ENCODE measurements around a stretch of chr16.

GRCh38 chr16:71594063-71594498, 17.2 kb upstream of the TAT start:
- RRBS, result no CpG with 5 or more reads among the region's 4 CpGs

DNA sequence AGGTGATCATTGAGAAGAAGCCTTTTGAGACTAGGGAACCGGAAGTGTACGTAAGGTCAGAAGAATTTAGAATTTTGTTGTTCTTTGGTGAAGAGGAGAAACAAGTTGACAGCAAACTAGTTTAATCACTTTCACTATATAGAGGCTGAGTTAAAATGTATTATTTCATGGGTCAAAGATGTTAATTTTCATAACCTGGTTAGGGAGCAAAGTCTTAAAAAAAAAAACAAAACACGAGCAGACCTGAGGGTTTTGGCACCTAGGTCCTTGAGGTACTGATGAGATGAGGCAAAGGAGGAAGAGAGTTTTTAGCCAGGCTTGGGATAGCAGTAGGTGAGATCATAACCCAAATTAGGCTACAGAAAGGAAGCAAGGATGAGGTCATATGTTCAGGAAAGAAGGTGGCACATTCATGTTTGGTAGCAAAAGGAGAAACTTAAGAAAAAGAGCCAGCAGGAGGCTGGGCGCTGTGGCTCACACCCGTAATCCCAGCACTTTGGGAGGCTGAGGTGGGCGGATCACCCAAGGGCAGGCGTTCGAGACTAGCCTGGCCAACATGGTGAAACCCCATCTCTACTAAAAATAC, 2.8 kb downstream of the ATXN1L start:
- RRBS, result no CpG with 5 or more reads among the region's 8 CpGs

- RRBS, result no CpG with 5 or more reads among the region's 4 CpGs
Observed at GRCh38 chr16:71882775-71883142, 1.2 kb downstream of the ZNF821 start.

DNA sequence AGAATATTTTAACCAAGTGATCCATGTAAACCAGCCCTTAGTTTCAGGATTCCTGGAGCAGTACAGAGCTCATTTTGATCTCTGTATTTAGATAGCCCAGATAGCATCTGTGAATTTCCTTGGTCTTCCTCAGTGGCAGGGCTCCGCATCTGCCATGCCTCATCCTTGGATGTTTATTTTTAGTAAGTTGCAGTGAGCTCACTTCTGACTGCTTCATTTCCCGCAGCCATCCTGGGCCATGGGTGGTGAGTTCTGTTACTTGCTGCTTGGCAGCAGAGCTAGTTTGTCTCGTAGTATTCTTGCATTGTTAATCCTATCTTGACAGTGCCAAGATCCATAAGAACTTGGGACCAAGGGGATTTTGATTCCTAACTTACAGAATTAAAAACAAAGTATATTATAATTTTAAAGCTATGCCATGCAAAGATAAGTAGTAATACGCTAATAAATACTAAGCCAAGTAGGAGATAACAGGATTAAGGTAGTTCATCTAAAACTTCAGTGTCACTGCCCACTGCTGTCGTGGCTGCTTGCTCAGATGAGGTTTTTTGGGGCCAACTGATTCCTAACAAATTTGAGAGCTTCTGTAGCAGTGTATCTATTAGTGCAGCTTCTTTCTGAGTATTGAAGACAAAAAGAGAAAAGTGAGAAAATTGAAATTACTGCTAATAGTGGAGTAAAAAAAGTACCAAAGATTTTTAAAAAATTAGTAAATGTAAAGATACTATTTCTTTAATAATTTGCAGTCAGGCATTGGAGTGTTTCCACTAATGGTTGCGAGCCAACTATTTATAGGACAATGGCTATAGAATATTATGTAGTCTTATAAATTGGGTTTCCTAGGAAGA, 34.0 kb downstream of the IST1 start:
- RRBS, result no CpG with 5 or more reads among the region's 6 CpGs

DNA sequence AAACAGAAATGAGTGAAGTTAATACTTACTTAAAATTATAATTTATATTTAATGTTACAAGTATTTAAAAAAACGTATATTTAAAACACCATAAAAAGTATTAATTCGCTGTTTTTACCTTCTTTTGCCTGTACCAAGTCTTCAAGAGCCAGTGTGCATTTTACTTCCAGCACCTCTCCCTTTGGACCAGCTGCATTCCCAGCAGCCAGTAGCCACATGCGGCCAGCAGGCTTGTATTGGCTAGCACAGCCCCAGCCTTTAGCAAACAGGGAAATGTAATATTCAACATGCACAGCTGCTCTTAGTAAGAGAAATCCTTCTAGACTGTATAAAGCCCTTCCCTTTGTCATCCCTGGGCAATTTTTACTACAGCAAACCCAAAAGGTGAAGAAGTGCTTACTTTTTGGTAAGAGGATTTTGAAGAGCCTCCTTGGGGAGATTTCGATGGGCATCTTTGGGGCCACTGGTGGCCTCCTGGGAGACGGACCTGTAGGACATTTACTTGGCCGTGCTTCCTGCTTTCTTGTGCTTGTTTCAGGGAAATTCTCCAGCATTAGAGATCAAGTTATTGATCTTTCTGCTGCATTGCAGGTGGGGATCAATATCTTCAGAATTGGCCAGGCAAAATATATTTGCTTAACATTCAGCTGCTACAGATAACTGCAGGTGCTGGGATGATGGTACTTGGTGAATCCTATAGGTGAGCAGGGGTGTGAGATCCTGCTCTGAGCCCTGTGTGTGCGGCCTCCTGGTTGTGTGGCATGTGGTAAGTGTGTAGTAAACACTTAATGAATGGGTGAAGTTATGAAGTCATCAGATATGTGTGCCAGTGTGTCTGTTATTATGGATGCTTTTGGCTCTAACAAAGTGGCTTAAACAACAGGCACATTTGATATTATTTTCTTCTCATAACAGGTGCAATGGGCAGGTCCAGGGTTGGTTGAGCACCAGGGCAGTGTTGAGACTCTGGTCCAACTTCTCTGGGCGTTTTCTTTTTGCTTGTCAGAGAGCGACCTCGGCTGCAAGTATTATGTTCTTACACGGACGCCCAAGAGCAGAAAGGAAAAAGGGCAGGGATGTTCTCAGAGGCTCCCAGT, 6.9 kb downstream of the DHODH start:
- RRBS, result no CpG with 5 or more reads among the region's 12 CpGs

DNA sequence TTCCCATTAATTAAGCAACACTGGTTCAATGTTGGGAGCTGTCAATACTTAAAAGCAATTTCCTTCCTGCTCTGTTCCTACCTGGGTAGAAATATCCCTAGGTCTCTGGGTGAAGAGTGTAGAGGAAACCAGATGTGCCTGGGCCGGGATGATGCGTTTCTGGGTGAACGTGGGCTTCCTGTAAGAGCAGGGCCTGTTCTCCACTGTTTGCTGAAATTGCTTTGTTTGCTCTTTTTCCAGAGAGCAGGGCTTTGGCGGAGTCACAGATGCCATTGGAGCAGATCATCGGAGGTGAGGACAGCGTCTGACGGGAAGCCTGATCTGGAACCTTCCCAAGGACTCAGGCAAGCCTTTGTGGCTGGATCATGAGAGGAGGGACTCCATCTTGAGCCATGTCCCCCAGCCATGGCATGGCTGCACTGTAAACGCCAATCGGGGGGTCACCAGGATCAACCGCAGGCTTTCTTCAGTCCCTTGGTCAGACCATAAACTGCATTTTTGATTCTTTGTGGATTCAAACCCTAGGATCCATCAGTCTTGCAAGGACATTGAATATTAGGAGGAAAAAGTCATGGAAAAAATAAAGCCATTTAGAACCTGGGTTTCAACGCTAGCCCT, 15.5 kb downstream of the DHODH start:
- RRBS, result no CpG with 5 or more reads among the region's 11 CpGs

DNA sequence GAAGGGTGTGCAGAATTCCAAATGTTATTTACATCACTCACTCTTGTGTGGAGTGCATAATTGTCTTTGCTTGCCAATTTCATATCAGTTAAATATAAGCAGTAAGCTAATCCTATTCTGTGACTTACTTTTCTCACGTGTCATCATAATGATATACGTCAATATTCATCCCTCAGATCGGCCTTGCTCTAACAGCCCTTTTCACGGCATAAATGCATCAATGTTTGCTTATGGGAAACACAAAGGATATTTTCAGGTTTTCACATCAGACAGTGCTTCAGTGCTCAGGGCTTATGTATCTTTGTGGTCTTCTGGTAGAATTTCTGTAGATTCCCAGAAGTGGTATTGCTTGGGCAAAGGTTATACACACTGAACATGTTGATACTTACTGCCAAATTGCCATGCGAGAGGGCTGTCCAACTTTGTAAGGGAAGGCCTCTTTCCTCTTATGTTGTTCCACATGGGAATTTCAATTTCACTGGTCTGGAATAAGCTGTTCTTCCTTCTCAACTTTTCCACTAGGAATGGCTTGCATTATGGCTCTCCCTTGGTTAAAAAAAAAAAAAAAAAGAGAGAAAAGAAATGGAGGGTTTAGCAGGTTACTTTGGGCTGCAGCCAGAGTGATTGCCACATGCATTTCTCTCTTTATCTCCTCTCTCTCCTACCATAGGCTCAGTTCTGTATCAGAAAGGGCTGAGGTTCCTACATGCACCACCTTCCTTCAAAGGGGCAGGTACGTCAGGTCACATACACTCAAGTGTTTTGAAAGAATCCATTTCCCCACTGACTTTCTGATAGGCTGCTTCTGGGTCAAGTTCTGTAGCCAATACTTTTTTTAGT, 19.2 kb downstream of the DHODH start:
- RRBS, result no CpG with 5 or more reads among the region's 6 CpGs

DNA sequence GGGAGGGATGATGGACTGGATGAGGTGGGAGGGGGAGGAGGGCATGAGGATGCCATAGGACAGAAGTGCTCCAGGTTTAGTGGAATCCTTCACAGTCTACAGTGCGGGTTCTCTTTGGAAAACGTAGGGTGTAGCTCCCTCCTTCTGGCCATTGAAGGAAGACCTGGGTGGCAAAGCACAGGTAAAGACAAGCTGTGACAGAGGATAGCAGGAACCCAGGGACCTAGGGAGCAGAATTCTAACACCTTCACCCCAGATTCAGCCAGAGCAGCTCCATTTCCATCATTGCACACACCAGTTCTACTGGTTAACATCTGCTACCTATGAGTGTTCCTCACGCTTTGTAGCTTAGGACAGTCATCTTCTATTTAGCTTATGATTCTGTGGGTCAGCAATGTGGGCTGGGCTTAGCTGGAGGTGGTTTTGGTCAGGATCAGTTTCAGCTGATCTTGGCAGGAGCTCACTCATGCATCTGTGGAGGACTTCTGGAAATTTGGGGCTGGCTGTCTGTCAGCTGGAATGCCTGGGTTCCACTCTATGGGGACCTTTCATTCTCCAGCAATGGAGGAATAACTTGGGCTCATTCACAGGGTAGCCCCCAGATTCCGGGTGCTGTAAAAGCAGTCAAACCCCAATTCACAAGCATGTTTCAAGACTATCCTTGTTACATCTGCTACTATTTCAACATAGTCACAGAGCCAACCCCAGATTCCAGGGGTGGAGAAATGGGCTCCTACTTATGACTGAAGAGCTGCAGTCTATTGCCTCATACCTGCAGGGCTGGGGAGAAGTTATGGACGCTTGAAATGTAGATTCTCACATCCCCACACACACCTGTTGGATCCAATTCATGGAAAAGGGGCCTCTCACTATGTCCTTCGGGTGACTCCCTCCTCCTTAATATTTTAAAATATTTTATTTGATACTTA, 3.5 kb upstream of the HP start:
- RRBS, result no CpG with 5 or more reads among the region's 6 CpGs

DNA sequence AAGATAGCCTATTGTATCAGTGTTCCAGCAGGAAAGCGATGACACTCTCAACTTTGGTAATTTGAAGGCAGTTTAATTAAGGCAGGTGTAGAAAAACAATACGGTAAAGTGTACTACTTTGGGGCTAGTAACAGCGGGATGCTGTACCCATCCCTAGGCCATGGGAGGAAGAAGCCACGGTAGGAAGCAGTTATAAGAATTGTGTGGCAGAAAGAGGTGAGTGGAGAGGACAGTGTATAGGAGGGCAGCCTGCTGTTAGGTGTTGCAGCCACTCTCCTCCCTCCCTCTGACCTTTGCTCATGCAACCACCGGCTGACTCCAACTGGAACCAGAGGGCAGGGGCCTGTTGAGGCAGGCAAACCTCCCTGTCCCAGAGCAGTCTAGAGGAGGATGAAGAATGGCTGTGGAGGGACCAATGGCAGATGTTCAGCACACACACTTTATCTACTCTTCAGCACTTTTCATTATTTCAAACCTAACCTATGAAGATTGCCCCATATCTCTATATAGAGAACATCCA, 2.3 kb downstream of the TXNL4B start:
- RRBS, result no CpG with 5 or more reads among the region's 5 CpGs

GRCh38 chr16:72100213-72100699, 6.6 kb downstream of the DHX38 start:
- RRBS, result no CpG with 5 or more reads among the region's 9 CpGs

DNA sequence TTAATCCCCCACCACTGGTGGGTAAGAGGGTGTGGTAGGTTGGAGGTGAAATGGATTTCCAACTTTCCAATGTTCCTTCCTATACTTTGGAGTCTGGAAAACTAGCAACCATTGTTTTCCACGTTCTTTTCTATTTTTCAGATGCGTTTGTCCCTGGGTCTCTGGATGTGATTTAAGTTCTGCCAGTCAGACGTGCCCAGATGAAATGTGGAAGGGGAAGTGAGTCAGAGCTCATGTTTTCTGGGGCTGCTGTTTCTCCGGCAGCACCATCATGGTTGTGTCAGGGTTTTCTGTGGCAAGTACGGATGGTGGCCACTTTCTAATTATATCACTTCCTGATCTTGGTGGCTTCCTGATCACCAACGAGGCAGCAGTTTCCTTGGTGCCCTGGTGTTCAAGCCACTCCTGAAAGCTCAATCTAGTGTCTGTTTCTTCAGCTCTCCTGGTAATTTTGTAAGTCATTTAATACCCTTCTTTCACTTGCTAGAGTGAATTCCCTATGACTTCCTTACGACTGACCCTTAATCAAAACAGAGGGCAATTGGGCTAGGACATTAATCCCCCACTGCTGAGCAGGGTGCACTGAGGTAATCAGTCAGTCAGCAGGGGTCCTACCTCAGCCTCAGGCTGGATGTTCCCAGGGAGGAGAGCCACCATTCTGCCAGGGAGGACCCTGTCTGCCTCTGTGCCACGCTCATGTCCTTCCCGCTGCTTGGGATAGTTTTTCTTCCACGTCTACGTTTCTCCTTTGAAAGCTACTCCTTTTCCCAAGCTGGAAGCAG, 31.6 kb upstream of the PMFBP1 start:
- RRBS, result no CpG with 5 or more reads among the region's 11 CpGs

GRCh38 chr16:72224067-72224412, 52.1 kb upstream of the PMFBP1 start:
- RRBS, result no CpG with 5 or more reads among the region's 4 CpGs

DNA sequence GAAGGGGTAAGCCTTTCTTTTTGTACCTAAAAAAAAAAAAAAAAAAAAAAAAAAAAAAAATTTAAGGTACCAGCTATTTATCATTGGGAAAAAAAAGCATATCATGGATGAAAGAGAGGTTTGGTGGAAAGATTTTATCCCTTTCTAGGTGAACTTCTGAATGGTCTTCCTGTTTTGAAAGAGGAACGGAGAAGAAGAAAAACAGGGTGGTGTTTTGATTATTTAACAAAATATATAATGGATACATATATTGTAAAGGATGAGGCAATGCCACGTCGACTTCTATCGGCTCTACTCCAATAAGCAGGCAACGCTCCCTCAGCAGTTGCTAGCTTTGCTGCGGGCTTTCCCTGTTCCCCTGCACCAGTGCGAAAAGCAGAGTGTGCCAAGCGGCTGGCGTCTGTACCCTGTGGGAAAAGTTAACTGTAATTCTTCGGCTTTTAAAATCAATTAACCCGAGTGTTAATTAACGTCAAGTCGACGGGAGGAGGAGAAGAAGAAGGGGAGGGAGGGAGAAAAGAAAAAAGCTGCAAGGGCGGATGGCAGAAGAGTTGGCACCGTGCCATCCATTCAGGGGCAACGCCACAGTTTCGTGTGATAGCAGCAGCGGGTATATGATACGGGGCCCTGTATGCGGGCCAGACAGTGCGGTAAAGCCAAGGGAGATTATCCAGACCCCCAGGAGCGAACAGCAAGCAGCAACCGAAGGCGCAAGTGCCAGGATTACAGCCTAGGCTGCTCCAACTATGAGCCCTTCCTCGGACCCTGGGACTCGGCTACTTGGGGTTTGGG, 253.5 kb upstream of the PMFBP1 start:
- RRBS, result no CpG with 5 or more reads among the region's 27 CpGs

DNA sequence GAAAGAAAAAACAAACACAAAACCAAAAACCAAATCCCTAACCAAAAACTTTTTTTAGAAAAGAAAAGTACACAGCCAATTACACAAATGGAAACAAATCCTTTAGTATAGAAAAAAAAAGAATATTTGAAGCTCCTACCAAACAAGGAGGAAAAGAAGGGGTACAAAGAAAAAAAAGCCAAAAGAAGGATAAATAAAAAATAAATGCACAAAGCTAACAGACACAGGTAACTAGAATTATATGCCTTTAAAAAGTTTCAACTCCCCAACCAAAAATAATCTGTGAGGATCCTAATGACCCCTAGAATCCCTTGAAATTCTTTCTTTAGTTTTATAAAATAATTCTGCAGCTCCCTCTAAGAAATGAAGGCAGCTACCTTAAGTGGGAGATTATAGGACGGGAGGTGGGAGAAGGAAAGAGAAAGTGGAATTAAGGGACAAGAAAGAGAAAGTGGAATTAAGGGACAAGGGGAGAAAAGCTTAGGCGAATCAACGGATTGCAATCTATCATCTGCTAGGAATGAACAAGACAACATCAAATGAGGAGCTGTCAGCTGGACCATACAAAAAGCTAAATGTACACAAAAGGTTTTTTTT, 262.2 kb downstream of the ZFHX3 start:
- RRBS, result no CpG with 5 or more reads among the region's 3 CpGs

- RRBS, result no CpG with 5 or more reads among the region's 27 CpGs
Observed at GRCh38 chr16:72848492-72849595, 199.1 kb downstream of the ZFHX3 start.

DNA sequence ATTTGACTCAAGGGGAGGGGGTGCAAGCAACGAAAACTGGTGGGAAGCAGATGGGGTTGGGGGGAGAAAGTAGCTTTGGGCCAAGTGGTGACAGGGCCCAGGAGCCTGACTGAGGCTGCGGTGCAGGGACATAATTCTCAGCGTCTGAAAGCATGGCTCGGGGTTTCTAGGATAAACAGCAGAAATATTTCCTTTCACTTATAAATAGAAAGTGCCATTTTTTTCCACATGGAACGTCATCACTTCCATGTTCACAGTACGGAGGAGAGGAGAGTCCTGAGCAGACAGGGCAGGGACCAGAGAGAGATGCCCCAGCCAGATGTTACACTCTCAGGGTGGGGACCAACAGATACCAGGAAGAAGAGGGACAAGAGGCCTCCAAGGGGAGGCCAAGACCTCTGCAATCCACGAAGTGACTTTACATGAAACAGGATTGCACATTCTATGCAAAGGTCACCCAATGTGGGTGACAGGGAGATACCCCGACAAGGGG, 197.0 kb downstream of the ZFHX3 start:
- RRBS, result no CpG with 5 or more reads among the region's 8 CpGs

DNA sequence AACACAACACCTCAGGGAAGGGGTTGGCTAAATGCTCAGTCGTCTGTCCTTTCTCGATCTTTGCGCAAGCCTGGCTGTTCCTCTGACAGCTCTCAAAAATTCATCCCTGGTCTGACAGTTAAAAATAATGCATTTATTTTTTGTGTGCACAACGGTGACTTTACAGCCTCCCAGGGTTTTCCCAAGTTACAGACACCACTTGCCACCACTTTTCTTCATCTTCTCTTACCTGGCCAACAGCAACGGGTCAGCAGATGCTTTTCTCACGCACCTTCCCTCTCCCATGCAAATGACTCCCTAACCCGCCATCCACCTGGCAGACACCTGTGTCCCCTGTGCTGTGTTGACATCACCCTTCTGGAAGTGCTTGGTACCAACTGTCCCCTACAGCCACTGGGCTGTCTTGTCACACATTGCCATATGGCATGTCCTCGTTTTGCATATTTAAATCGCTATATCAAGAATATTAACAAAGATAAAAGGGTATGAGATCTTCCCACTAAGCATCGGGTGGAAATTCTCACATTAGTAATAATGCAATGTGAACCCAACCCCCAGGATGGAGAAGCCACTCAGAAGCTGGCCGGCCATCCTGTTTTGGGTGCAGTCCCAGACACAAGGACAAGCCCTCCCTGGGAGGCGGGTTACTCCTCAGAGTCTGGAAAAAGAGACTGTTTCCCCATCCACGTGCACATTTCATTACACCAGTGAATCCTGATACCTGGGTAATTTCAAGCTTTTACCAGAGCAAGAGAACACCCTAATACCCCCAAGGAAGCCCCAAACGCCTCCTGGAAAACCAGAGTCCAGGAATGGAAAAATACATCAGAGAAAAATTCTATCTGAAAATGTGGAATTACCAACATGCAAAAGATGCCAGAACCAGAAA, 186.9 kb downstream of the ZFHX3 start:
- RRBS, result no CpG with 5 or more reads among the region's 14 CpGs

GRCh38 chr16:72976250-72977044, 71.5 kb downstream of the ZFHX3 start:
- RRBS, result 85% methylated on average over 4 of the region's 19 CpGs

DNA sequence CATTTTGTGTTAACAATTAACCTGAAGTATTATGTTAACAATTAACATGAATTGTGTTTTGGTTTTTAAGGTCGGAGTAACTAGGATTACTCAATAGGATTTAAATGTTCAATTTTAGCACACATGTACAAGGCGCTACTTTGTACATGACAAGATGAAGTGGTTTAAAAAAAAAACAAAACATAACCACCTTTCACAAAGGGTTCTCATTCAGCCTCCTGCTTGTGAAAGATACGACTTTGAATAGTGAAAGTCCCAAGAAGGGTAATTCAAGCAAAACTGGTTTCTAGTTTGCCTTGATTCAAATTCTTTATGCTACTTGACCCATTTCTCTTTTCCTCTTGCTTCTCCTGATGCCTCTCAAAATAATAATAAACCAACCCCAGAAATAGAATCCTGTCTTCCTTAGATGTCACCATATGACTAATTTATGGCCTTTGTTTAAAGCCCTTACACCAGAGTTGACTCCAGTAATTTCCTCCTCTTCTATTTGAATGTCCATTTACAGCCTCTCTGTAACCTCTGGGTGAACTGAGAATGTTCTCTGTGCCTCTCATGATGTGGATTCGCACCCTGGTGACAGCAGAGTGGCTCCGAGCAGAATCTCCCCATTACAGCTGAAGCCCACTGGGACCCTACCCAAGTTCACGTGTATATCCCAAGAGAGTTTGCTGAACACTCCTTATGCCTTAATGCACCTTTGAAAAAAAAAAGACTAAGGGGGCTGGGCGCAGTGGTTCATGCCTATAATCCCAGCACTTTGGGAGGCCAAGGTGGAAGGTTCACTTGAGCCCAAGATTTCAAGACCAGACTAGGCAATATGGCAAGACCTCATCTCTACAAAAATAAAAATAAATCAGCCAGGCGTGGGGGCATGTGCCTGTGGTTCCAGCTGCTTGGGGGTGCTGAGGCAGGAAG, 31.4 kb downstream of the ZFHX3 start:
- RRBS, result no CpG with 5 or more reads among the region's 8 CpGs

GRCh38 chr16:73053115-73054101, 5.5 kb upstream of the ZFHX3 start:
- RRBS, result no CpG with 5 or more reads among the region's 20 CpGs

Measured in cardiac fibroblast (primary cell).